Sciatic nerve (tissue), 1 donor: ENCODE measurements around a stretch of chr9.

GRCh38 chr9:94804285-94805473 is 78.2 kb downstream of the AOPEP start:
- PRO-cap: no peak

- PRO-cap: no peak
These were observed 135.4 kb downstream of the AOPEP start for GRCh38 chr9:94861663-94862453.

DNA sequence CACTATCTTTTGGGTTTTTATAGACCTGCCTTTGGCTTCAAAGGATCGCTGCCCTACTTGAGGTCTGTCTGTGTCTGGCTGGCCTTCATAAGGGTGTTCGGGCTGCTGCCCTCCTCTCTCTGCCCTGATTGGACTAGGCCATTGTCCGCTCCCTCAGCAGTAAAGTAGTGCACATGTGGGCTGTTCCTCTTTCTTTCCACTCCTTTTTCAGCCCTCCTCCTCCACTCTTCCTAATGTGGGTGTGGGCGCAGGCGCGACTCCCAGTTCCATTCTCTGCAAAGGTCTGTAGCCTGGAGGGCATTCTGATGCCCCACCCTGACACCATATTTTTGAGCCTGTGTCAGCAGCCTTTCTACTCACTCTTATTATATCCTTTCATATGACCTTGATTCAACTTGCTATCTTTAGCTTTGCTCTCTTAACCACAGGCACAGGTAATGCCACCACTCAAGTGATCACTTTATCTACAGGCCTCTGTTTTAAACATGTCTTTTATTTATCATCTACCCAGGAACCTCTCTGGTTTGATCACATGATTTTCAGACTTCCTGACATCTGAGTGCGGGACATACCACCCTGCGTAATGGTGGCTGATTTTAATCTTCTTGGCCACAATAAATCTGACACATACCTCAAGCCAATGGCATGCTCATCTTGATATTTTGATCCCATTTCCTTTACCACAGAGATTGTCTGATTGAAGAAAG is 144.5 kb downstream of the AOPEP start:
- PRO-cap: no peak

DNA sequence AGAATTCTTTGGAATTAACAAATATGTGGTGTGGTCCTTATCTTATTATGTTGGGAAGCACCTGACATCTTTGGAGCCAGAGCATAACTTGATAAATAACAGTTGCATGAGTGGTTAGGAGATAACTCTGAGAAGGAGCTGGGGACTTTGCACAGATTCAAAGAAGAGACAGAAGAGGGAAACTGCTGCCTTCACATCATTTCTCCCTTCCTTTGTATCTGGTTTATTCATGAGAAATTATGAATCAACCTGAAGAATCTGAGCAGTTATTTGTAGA is 146.8 kb downstream of the AOPEP start:
- PRO-cap: unidirectional peak, plus-strand start at position 124 of the sequence

DNA sequence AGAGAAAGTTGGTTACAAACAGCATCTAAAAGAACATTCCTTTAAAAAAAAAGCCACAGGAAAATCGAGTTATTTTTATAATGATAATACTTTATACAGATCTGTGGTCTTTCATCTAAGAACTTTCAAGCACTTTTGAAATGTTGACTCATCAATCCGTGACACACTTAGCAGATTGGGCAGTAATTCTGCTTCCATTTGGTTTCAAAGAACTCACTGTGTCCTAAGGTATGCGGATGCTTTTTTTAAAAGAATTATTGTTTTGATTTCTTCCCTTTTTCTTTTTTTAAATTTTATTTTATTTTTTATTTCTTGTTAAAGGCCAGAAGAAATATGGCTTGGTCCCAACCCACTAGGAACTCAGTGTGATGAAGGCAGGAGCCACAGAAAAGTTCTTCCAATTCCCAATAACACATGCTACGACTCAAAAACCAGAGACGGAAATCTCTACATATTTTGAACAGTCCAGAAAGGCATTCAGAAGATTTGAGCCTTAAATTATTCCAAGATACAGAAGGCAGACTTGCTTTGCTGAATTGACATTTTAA is 147.9 kb downstream of the AOPEP start:
- PRO-cap: no peak

GRCh38 chr9:94882789-94883323 is 156.4 kb downstream of the AOPEP start:
- PRO-cap: no peak

DNA sequence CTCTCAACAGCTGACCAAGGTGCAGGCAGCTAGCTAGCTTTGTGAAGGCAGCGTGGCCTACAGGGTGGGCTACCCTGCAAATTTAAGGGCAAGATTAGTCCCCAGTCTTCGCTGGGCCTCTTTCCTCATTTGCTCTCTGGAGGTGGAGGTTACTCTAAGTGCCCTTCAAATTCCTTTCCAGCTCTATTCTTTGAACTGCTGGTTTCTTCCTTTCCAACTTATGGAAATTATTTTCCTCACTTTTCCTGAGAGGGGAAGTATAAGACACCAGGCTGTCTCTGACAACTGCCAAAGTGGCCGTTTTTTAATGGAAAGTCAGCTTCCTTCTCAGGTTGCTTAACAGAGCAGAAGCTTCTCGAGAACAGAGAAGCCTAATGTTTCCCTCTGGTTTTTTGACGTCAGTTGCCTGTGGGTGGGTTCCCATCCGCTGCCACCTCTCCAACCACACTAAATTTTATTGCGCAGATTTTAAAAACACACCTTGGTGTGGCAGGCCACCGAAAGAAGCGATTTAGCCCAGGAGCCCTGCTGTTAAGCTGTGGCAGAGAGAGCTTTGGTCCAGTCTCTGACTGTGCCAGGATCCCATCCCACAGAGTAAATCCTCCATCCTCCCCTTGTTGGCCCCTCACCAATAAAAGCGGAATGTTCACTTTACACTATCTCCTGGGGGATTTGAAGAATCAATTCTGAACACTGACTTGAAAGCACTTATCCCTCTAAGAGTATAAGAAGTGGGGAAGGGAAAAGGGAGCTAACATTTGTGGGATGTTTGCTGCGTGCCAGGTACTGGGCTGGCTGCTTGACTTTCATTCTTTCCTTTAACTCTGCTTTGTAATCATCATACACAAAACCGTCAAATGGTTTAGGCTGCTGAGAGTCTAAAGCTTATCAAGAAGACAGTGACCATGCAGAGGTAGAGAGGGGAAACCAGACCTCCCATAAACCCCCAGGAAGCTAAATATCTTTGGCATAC is 181.5 kb downstream of the AOPEP start:
- PRO-cap: bidirectional peak, plus-strand start at position 500 of the sequence, minus-strand start at position 567 of the sequence

- PRO-cap: no peak
These were observed 211.0 kb downstream of the AOPEP start for GRCh38 chr9:94937413-94937989.

GRCh38 chr9:94948727-94949275 is 222.3 kb downstream of the AOPEP start:
- PRO-cap: no peak

DNA sequence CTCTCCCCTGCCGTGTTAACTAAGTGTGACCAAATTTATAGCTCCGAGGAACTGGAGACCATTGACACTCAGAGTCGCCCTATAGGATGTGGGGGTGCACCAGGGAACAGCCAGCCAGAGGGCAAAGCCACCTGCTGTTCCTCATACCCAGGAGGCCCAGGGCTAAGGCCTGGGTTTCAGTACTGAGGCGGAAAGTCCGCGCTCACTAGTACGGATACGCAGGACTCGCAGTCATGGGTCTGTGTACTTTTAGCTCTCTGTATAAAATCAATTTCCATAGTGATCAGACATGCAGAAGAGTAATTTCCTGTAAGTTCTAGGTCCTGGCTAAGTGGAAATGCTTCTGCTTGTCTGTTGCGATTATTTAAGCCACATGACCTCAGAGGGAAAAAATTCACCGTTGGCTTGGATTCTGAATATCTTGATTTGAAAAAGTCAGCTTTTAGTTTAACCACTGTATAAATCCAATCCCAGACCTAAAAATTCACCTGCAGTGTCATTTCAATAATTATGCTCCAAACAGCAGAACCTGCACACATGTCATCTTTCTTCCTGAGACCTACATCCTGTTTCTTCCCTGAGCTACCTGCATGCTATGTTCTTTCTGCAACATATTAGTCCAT is 247.1 kb downstream of the AOPEP start:
- PRO-cap: no peak

- PRO-cap: no peak
These were observed 265.5 kb downstream of the AOPEP start for GRCh38 chr9:94991982-94992452.

GRCh38 chr9:94998149-94998719 is 271.7 kb downstream of the AOPEP start:
- PRO-cap: no peak

DNA sequence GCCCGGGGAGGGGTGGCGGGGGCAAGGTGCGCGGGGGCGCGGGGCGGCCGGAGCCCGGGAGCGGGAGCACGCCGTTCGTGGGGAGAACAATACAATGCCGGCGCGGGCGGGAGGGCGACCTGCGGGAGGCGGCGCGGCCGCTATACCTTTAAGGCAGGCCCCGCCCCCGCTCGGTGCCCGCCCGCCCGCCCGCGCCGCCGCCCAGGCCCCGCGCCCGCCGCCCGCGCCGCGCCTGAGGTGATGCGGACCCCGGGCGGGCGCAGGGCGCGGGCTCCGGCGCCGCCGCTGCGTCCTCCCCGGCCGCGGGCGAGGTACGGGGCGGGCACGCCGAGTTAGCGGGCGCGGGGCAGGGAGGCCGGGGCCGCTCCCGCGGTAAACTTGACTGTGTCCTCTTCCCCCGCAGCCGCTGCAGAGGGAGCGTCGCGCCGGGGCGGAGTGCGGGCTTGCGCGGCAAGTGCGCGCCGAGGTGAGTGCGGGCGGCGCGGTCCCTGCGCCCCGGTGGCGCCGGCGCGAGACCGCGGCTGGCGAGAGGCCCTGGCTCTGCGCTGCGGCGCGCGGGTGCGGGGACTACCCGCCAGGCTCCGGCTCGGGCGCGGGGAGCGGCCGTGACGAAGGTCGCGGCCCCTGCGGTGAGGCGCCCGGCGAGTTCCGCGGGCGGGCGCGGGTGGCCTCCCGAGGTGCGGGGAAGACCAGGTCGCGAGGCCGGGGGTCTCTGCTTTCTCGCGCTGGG is 278.4 kb downstream of the AOPEP start:
- PRO-cap: bidirectional peak, plus-strand start at position 33 of the sequence, minus-strand start outside the sequence; bidirectional peak, plus-strand start at position 235 of the sequence, minus-strand start at position 121 of the sequence; bidirectional peak, plus-strand start at position 469 of the sequence, minus-strand start at position 408 of the sequence

- PRO-cap: bidirectional peak, plus-strand start at chr9:95018850, minus-strand start at chr9:95018772
These were observed 292.1 kb downstream of the AOPEP start for GRCh38 chr9:95018209-95019347.

GRCh38 chr9:95028199-95028608 is 289.3 kb downstream of the FANCC start:
- PRO-cap: no peak

GRCh38 chr9:95055131-95055651 is 262.3 kb downstream of the FANCC start:
- PRO-cap: no peak

- PRO-cap: no peak
These were observed 254.9 kb downstream of the FANCC start for GRCh38 chr9:95062372-95063198.

- PRO-cap: no peak
These were observed 235.4 kb downstream of the FANCC start for GRCh38 chr9:95081878-95082692.

DNA sequence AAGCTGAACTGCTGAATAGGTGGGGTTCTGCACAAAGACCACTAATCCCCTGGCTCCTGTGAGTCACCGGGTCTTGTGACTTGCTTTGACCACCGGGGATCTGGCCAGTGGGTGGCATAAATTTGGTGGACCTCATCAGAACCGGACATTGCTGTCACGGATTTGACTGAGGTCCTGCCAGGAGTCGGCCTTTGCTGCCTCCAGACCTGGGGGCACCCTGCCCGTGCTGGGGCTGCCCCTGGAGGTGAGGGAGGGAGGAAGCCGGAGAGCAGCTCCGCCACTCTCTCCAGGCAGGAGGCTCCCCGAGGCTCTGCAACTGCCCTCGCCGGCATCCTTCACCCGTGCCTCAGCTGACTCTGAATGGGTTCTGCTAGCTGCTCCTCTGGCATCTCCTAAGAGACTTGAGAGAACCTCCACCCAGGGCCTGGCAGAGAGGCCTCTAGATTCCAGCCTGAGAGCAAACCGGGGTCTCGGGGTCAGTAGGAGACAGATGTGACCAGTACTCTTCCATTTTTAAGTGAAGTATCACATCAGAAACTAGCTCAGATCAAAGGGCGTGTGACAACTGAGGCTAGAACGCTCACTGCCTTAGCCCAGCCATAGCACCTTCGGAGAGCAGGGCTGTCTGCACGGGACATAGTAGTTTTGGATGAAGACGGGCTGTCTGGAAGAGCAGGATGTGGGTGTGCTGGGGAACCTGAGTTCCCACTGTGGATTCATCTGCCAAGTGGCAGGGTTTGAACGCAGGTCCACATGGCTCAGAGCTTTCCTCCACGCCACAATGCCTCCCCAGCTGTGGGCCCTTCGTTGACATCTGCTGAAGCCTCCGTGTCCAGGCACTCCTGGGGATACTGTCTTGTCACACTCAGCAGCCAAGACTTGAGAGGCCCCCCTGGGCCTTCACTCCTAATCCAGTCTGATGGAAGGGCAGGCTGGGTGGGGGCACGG is 228.5 kb downstream of the FANCC start:
- PRO-cap: no peak

GRCh38 chr9:95091307-95092355 is 225.9 kb downstream of the FANCC start:
- PRO-cap: no peak